Temporal lobe (tissue), 2 donors: ENCODE measurements around the gene CABYR.

DNA sequence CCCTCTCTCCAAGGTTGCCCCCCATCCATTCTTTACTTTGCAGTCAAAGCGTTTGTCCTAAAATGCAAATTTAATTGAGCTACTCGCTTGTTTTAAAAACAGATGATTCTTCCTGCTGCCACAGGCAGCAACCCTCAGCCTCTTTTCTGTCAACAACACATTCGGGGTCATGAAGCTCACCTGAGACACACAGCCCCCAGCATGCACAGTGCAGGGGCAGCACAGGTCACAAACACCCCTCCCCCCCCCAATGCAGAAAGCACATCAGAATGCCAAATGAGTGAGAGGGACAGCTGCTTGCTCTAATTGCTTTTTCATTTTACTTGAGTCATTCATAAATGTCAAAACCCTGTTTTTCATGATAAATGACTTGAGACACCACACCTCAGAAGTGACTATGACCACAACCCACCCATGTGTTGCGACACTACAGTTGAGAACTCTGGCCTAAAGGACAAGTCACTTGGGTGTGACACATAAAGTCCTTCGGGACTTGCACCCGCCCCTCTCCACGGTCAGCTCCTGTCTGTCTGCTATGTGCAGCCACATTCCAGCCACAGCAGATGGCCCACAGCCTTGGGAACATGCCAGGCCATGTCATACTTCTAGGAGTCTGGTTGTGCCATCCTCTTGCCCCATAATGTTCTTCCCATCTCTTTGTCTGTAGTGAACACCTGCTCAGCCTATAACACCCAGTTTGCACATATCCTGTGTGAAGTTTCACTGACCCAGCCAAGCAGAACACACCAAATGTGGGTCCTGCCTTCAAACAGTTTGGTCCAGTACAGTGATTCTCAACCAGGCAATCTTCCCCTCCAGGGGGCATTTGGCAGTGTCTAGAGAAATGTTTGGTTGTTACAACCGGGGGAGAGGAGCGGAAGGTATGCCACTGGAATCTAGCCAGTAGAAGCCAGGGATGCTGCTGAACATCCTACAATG, 14.9 kb downstream of the TMEM241 start:
- RAMPAGE, long total RNA = no peak

DNA sequence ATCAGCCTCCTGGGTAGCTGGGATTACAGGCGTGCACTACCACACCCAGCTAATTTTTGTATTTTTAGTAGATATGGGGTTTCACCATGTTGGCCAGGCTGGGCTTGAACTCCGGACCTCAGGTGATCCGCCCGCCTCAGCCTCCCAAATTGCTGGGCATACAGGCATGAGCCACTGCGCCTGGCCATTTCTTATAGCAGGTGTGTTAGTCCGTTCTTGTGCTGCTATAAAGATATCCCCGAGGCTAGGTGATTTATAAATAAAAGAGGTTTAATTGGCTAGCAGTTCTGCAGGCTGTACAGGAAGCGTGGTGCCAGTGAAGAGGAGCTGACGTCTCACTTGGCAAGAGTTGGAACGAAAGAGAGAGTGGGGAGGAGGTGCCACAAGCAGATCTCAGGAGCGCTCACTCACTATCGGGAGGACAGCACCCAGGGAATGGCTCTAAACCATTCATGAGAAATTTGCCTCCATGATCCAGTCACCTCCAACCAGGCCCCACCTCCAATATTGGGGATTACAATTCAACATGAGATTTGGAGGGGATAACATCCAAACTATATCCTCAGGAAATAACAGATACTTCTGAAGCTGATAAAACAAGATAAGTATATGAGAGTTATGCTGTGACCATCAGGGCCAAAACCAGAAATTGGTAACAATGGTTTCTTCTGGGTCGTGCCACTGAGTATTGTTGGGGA, 7.6 kb upstream of the RMC1 start:
- RAMPAGE, long total RNA = no peak

DNA sequence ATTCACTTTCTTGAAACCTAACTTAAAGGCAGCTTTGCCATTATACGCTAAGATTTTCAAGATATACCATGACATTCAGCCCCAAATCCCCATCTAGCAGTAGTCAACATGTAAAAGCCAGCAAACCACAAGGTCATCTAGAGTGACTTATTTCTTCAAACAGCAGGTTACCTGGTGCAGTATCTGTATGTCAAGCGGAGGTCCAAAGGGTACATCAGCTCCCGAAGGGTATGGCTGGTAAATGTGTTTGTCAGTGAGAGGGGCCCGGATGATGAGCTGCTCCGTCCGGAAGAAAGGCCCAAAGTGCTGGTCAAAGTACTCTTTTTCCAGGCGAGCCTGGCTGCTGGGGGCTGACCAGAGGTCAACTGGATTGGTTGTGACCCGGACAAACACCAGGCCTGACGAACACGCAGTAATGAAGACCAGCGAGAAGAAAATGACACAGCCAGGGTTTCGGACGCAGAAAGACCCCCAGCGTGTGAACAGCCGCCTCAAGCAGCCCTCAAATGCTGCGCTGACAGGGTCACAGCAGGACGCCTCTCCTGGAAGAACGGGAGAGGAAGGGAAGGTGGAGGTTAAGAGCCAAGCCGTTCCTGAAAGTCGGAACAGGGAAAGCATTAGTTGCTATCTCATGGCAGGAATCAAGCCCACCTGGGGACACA, 30.1 kb downstream of the NPC1 start:
- RAMPAGE, long total RNA = no peak

- RAMPAGE, long total RNA = no peak
Observed at GRCh38 chr18:23585186-23585905, 960 bp downstream of the NPC1 start.

DNA sequence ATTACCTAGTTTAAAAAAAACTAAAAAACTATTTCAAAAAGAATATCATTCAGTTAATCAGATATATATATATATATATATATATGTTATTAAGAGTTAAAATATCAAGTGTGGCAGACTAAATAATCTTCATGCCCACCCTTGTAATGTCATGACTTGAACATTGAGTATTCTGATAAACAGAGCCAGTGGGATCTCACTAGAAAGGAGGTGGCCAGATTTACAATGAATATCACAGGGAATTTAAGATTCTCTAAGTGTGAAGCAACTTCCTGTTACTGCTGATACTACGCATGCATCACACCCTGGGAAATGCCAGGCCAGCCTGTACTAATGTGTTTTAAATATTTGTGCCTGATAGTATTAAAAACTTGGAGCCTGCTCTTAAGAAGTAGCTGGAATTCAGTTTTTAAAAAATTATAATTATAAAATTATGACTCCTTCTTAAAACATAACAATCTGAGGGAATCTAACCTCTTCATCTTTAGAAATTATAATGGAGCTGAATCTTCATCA, 148.3 kb downstream of the LAMA3 start:
- RAMPAGE, long total RNA = no peak

DNA sequence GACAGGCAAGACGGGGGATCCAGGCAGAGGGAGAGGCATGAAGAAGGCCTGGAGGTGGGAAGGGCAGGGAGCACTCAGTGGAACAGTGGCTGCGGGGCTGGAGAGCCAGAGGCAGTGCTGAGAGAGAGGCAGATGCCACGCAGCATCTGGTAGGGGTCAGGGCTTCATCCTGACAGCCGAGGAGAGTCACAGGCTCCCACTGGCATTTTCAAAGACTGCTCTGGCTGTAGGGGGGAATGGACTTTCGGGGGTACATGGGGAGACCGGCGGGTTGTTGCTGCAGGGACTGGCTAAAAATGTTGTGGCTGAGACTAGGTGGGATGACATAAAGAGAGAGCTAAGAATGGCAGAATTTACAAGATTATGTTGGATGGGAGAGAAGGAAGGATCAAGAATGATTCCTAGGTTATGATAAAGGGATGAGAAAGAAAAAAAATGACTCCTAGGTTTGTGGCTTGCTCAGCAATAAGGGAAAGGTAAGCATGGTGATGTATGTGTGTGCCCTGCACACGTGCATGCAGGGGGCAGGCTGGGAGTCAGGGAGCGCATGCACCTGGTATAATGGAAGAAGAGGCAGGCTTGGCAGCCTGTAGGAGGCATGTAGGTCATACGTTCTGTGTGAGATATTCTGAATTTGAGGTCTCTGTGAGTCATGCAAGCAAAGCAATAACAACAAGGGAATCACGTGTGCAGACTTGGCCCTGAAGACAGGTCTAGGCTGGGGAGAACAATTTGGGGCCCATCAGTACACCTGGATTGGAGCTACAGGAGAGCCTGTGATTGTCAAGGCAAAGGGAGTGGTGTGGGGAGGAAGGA, 94.7 kb upstream of the TTC39C start:
- RAMPAGE, long total RNA = no peak

DNA sequence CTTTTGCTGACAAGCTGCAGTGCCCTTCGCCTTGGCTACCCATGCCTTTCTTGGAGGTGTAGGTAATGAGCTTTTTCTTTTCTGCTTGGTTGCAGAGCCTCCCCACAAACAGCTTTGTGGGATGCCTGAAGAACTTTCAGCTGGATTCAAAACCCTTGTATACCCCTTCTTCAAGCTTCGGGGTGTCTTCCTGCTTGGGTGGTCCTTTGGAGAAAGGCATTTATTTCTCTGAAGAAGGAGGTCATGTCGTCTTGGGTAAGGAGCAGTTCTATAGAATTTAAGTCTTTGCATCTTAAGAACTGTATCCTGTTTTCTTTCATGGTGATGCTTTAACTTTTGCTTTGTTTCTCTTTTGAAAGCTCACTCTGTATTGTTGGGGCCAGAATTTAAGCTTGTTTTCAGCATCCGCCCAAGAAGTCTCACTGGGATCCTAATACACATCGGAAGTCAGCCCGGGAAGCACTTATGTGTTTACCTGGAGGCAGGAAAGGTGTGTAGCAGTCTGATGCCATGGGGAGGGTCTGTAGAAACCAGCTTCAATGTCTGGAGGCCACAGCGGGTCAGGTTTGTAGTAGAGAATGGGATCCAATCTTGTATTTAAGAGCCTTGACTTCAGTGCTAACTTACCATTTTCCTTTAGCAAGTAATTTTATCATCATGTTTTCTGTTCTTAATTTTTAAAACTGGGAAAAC, 64.7 kb upstream of the TTC39C start:
- RAMPAGE, long total RNA = no peak

DNA sequence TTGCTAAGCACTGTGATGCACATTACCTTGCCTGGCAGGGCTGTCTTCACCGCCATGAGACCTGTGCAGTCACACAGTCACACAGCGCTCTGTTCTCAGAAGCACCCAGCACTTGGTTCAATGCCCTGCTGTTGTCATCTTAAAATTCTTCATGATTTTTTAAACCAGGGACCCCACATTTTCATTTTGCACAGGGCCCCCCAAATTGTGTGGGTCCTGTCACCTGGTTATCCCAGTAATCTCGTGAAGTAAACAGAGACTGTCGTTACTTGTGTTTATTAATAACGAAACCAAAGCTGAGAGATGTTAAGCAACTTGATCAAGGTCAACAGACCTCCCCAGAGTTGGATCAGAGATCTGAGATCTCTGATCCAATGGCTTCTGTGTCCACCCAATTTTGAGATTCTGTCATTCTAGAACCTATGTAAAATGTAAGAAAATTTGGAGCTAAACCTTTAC, 13.9 kb upstream of the TTC39C start:
- RAMPAGE, long total RNA = no peak

DNA sequence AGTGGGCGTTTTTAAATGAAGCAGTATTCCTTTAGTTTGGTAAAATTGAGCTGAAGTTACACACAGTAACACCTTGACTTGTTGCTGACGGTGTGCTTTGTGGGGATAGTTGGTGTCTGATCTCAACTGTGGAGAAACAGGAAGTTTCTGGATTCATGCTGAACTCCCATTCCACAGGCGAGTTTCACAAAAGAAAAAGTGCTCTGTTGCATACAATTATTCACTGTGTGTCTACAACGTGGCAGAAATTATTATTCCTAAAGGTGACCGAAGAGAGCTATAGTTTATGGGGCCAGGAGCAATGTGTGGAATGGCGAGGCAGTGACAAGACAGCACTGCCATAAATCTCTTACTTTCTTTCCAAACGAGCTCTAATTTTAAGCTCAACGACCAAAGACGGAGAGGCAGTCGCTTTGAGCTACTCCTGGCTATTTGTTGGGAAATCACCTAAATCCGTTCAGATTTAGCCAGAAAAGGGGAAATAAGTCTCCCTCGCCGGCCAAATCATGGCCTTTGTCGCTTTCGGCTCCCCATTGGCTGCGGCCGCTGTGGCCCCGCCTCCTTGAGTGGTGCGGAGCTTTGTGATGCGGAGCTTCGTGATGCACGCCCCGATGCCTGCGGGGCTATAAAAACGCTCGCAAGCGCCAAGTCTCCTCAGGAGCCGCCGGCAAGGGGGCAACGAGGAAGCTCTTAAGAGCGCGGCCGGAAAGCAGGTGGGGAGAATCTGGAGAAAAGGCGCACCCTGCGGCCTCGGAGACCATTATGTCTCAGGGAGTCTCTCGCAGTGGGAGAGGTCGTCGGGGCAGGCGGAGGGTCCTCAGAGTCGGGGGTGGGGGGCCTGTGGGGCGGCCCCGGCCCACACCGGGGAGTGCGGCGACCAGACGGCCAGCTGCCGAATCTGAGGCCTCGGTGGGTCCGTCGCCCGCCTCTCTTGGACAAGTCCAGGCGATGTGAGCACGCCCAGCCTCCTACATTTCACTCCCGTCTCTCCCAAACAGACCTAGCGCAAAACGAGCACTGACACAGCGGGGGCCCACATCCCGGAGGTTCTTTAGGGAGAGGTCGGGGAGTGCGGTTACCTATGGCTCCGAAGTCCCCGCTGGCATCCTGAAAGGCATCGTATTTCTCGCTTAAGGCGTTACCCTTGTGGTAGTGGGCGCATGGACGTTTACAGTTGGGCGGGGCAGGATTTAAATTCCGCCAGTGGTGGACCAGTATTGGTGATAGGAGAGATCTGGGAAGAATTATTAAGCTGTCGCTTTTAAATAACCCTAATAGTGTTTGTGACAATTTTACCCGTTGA, at the start of gene CABYR:
Gene CABYR (plus strand): TSS at position 657 of the 1,303 bp plus-strand sequence.
- RAMPAGE, long total RNA = no peak

DNA sequence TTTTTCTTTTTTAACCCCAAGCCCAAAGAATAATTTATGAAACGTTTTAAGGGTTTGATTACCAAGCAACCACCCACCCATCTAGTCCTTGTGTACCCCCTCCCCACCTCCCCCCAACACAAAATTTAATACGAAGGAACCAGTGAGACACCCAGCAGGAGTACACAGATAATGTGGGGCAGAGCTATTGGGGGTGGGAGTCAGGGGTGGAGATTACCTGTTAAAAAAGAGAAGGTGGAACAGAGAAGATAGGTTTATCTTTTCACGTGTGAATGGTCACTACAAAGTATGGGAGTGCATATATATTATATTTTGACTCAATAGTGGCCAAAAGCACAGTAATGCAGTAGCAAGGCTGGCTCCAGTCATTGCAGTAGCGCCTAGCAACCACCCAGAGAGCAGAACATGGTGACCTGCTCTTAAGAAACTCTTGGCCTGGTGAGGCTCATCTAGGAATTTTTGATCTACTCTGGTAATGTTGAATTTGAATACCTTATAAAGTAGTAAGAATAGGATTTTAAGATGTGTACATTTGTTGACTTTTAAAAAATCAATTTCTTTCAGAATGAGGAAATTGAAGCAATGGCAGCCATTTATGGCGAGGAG, 988 bp downstream of the IMPACT start:
- RAMPAGE, long total RNA = no peak

DNA sequence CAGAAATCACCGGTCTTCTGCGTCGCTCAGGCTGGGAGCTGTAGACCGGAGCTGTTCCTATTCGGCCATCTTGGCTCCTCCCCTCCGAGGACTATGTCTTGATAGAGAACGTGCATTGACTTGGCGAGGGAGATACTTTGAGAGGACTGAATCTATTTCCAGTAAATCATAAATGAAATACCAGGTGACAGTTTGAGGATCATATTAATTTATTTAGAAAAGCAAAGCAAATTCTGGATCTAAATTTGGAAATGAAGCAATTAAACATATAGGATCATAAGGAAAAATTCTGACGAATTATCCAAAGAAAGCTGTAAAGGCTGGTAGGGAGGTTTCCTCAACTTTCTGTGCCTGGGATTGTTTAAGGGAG, 164.5 kb downstream of the HRH4 start:
- RAMPAGE, long total RNA = no peak

DNA sequence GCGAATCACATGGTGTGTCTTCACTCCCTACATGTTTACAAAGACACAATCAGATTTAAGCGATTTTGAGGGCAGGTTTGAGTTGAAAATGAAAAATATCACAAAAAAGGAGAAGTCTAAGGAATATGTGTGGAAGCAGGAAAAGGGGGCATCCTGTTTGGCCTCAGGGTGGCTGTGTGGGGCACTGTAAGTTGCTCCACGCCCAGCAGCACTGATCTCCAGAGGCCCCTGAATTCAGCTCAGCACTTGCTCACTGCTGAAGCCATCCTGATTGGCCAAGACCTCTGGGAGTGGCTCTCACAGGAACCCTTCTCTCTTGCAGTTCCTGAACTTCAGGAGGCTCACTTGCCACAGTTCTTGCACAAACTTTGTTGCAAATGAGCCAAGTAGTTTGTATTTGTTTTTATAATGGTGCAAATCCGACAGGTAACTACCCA, 363.5 kb downstream of the ZNF521 start:
- RAMPAGE, long total RNA = no peak

- RAMPAGE, long total RNA = no peak
Observed at GRCh38 chr18:25350530-25351297, 1.3 kb downstream of the ZNF521 start.

GRCh38 chr18:25958660-25958859, 131.9 kb downstream of the SS18 start:
- RAMPAGE, long total RNA = no peak

- RAMPAGE, long total RNA = no peak
Observed at GRCh38 chr18:26052330-26052811, 38.0 kb downstream of the SS18 start.

DNA sequence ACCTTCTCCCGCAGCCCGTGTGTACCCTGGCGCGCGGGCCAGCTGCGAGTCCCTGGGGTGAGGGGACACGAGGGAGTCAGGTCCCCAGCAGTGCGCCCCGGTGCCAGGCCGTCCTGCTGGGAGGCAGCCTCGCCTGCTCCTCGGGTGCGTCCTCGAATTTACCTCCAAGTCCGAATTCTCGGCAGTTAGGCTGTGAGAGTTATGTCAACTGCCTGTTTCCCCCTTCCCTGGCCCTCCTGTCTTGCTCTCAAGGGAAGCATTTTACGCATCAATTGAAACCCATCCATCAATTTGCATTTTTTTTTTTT, 1.6 kb upstream of the KCTD1 start:
- RAMPAGE, long total RNA = no peak

GRCh38 chr18:26655262-26655644, 106.9 kb upstream of the KCTD1 start:
- RAMPAGE, long total RNA = no peak

DNA sequence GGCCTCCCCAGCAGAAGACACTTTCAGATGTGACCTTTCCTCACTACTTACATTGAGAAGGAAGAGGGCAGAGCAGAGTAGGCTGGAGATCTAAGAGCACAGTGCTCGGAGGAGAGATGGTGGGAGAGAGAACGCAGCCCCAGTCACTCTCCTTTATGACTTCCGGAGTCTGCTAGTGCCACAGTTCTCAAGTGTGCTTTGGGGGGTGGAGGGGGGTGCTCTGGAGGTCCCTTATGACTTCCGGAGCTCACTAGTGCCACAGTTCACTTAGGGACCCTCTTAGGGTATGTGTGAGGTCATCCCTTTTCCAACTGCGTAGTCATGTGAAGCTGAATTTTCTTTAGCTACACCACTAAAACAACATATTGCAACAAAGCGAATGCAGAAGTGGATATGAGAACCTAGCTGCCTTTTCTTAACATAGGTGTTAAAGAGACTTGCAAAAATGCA, 153.7 kb upstream of the KCTD1 start:
- RAMPAGE, long total RNA = no peak

GRCh38 chr18:26752479-26752684, 113.1 kb downstream of the AQP4 start:
- RAMPAGE, long total RNA = no peak

GRCh38 chr18:28086866-28087105, 90.1 kb downstream of the CDH2 start:
- RAMPAGE, long total RNA = no peak